H1 (cell line): Measurements from ENCODE around the gene OPN4.

DNA sequence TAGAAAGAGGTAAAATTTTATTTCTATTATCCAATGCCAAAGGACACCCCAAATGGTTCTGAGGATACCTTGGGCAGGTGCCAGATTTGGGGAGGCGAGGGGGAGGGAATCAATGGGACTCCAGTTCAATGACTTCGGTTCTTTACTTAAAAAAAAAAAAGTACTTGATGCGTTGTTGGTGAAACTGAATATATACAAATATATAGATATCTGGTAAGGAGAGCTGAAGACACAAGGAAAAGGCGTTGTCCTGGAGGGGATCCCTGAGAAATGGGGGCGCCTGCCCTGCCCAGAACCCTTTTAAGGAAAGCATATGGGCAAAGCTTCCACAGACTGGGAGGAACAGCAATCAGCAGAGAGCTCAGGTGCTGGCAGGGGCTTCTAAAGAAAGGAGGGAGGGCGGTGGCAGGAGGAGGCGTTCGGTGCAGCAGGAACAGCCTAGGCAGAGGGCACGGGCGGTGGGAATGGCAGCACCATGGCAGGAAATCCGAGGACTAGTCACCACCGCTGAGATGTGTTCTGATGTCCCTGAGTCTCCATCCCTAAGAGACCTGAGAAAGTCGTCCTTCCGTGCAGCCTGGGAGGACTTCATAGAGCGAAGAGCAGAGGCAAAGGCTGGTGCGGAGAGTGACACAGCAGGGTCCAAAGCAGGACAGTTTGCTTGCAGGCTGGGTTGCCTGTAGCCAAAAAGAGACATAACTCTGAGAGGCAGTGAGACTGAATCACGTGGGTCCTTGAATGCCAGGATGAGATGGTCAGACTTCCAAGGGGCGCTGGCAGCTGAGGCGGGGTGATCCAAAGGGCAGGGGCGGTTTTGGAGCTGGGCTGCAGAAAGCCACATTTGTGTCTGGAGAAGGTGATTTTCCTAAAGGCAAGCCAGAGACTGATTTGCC lies 35.6 kb upstream of the GRID1 start:
- RRBS = no CpG with 5 or more reads among the region's 20 CpGs
CAGE:
- cytosol, long polyA plus RNA = no peak
- long polyA plus RNA = no peak
- nucleus, long polyA plus RNA = no peak

DNA sequence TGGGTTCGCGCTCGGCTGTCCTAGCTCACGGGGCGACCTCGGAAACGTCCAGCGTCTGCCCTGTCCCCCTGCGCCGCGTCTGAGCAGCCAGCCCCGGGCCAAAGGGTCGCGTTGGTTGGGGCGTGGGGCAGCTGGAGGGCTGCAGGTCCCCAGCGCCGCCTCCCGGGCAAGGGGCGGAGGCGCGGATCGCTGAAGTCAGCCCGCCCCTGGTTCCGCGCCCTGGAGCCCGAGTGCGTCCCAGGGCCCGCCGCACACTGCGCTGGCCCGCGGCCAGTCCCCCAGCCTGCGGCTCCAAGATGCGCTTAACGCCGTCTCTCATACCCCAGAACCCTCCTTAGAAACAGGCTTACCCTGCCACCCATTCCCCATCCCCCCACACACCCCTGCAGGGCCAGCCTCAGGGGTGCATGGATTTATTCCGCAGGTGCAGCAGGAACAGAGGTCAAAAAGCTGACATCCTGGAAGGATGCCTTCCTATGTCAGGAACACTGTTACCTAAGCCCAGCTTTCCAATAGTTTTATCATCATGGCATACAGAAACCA lies 22.1 kb upstream of the OPN4 start:
- RRBS = under 1% methylated on average over 7 of the region's 37 CpGs
CAGE:
- cytosol, long polyA plus RNA = no peak
- long polyA plus RNA = no peak
- nucleus, long polyA plus RNA = no peak

DNA sequence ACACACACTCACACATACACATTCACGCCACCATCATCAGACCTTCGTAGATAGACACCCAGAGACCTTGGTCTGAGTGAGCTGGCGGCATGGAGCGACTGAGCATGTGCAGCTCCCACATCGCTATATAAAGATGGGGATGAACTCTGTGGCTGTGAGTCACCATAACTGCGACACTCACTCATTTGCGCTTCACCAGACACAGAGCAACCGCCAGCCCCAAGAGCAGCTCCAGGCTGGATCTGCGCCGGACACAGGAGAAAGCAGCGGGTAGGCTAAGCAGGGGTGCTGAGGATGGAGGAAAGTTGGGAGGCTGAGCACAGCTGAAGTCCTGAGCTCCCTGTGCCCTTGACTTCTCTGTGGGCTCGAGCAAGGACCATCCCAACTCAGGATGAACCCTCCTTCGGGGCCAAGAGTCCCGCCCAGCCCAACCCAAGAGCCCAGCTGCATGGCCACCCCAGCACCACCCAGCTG lies at the start of gene OPN4:
TSS of gene OPN4 (plus strand) at position 155 of the 474 bp plus-strand sequence.
- RRBS = no CpG with 5 or more reads among the region's 14 CpGs
CAGE:
- cytosol, long polyA plus RNA = no peak
- long polyA plus RNA = no peak
- nucleus, long polyA plus RNA = no peak

DNA sequence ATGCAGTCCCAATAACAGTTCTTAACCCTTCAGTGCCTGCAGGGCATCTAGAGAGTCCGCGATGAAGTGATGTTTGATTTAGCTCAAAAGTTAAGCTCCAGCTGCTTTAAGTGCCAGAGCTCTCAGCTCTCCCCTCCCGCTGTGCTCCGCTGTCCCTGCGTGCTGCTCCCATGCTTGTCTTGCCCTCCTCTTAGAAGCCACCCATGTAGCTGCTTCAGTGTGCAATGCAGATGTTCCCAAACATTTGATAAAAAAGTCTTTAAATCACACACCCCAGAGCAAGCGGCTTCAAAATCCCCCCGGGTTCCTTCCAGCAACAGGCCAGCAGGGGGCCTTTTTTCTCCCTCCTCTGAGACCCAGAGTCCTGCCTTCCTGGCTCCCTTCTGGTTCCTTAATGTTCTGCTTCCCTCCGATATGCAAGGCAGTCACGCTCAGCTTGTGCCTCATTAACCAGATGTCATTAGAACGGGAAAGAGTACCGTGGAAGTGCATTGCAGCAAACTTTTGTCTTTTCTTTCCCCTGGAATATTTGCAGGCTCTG lies 25.4 kb downstream of the LDB3 start:
- RRBS = no CpG with 5 or more reads among the region's 11 CpGs
CAGE:
- cytosol, long polyA plus RNA = no peak
- long polyA plus RNA = no peak
- nucleus, long polyA plus RNA = no peak

DNA sequence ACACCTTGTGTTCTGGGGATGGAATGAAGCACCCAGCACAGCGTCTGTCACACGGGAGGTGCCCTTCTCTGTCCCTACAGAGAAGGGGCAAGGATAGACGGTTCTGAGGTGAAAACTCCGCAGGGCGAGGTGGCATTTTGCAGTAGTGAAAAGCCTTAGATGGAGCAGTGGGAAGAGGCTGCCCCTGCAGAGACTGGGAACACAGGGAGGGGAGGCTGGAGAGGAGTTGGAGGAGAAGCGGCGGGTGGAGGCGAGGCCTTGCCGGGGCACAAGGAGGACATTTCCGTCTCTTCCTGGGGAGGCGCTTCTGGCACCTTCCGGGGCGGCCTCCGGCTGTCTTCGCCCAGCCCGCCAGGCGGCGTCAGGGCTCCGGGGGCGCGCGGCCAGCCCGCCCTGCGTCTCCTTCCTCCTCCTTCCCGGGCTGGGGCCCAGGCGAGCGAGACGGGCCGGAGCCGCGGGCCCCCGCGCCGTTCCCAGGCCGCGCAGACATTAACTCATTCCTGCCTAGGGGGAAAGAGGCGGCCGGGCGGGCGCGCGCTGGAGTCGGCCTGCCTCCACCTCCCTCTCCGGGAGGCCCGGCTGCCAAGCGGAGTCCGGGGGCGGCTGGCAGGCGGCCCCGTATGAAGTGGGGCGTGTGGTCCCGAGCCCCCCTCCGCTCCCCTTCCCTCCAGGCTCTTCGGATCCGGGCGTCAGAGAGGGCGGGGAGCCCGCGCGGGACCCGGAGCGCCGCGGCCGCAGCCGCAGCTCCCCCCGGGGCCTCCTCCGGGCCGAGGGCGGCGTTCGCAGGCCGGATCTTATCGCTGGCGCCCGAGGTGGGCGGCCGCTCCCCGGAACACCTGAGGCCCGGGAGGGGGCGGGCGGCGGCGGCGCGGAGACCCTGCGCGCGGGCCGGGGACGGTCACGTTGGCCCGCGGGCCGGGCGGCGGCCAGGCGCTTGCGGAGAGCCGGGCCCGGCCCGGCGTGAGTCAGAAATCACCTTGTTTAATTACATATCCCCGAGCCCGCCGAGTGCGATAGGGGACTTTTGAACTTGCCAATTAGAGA lies 42.9 kb downstream of the LDB3 start:
- RRBS = 1% methylated on average over 63 of the region's 107 CpGs
CAGE:
- cytosol, long polyA plus RNA = no peak
- long polyA plus RNA = no peak
- nucleus, long polyA plus RNA = no peak

DNA sequence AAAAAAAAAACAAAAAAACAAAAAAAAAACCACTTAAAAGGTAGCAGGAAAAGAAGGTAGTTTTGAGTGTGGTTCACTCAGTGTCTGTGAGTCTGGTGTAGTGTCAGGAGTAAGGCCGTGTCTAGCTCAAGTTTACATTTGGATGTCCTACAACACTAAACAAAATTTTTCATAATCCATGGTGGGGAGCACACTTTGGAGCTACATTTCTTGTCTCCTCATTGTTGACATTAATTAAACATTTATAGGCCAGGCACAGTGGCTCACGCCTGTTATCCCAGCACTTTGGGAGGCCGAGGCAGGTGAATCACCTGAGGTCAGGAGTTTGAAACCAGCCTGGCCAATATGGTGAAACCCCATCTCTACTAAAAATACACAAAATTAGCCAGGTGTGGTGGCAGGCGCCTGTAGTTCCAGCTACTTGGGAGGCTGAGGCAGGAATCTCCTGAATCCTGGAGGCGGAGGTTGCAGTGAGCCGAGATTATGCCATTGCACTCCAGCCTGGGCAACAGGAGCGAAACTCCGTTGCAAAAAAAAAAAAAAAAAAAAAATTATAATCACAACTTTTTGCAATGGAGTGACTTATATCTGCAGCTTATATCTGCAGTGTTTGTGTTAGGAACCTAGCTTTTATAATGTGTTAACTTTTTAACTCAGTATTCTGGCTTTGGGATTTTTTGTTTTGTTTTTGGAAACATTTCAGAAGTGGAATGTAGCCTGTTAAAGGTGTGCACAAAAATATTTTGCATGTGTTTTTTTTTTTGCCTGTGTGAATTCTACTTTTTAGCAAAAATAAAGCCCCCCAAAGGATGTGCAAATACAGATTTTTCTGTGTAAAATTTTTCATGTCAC lies 20.9 kb upstream of the BMPR1A start:
- RRBS = no CpG with 5 or more reads among the region's 8 CpGs
CAGE:
- cytosol, long polyA plus RNA = no peak
- long polyA plus RNA = no peak
- nucleus, long polyA plus RNA = no peak

DNA sequence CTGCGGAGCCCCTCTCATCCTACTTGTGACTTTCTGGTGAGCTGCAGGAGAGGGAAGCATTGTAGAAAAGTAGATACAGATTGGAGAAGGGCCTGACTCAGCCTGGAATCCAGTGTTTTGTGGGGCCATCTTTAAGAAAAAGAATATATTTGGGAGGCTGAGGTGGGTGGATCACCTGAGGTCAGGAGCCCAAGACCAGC lies 15.7 kb upstream of the BMPR1A start:
- RRBS = no CpG with 5 or more reads among the region's 1 CpG
CAGE:
- cytosol, long polyA plus RNA = no peak
- long polyA plus RNA = no peak
- nucleus, long polyA plus RNA = no peak

DNA sequence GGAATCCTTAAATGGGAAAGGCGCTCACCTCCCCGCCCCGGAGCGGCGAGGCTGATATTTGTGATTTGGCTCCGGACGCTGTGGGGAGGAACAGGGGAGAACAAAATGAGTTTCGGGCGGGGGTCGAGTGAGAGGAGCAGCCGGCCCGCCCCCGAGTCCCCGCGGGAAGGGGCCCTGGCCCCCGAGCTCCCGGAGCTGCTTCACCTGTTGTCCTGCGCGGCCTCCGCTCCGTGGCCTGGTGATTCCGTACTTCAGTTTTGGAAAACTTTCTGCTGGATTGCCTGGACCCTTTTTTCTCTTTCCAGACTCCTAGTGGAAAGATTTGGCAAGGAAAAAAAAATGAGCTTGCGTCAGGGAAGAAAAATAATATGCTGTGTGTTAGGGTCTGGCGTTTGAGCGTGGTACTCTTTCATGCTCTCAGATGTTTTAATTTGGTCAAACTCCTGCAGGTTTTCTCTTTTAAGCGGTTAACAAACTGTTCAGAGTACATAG lies 841 bp downstream of the BMPR1A start:
- RRBS = 1% methylated on average over 13 of the region's 26 CpGs
CAGE:
- cytosol, long polyA plus RNA = no peak
- long polyA plus RNA = no peak
- nucleus, long polyA plus RNA = no peak

GRCh38 chr10:86759024-86759770 lies 2.8 kb downstream of the BMPR1A start:
- RRBS = no CpG with 5 or more reads among the region's 4 CpGs
CAGE:
- cytosol, long polyA plus RNA = no peak
- long polyA plus RNA = no peak
- nucleus, long polyA plus RNA = no peak

- RRBS = no CpG with 5 or more reads among the region's 5 CpGs
CAGE:
- cytosol, long polyA plus RNA = no peak
- long polyA plus RNA = no peak
- nucleus, long polyA plus RNA = no peak
These were observed 3.7 kb downstream of the MMRN2 start for GRCh38 chr10:86953758-86954121.

DNA sequence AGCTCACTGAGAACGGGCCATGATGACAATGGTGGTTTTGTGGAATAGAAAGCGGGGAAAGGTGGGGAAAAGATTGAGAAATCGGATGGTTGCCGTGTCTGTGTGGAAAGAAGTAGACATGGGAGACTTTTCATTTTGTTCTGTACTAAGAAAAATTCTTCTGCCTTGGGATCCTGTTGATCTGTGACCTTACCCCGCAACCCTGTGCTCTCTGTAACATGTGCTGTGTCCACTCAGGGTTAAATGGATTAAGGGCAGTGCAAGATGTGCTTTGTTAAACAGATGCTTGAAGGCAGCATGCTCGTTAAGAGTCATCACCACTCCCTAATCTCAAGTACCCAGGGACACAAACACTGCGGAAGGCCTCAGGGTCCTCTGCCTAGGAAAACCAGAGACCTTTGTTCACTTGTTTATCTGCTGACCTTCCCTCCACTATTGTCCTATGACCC lies 13.2 kb downstream of the GLUD1 start:
- RRBS = no CpG with 5 or more reads among the region's 7 CpGs
CAGE:
- cytosol, long polyA plus RNA = no peak
- long polyA plus RNA = no peak
- nucleus, long polyA plus RNA = no peak

- RRBS = no CpG with 5 or more reads among the region's 1 CpG
CAGE:
- cytosol, long polyA plus RNA = no peak
- long polyA plus RNA = no peak
- nucleus, long polyA plus RNA = no peak
These were observed 12.6 kb downstream of the GLUD1 start for GRCh38 chr10:87081903-87082655.

GRCh38 chr10:87093354-87093811 lies 1.3 kb downstream of the GLUD1 start:
- RRBS = no CpG with 5 or more reads among the region's 7 CpGs
CAGE:
- cytosol, long polyA plus RNA = no peak
- long polyA plus RNA = no peak
- nucleus, long polyA plus RNA = no peak

DNA sequence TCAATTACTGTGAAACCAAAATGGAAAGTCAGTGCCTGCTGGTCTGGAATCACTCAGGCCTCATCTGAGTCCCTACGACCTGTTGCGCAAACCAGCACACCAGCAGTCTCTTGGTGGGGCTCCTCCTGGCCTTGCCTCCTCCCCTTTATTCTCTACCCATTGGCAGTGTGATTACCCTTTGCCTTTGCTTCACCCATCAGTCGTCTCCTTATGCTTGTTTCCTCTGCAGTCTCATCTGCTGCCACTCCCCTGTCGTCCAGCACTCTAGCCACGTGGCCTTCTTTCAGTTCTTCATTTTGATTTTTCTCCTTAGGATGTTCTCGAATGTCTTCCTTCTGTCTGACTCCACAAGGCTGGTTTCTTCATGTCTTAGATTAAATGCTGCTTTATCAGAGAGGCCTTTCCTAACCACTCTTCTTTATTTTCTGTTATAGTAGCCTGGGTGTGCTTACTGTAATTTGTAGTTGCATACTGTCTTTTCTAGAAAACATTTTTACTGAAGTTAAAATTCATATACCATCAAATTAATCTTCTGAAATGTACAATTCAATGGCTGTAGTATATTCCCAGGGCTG lies 40.7 kb upstream of the NUTM2A start:
- RRBS = no CpG with 5 or more reads among the region's 6 CpGs
CAGE:
- cytosol, long polyA plus RNA = no peak
- long polyA plus RNA = no peak
- nucleus, long polyA plus RNA = no peak

GRCh38 chr10:87557463-87558098 lies 52.9 kb downstream of the MINPP1 start:
- RRBS = no CpG with 5 or more reads among the region's 4 CpGs
CAGE:
- cytosol, long polyA plus RNA = no peak
- long polyA plus RNA = no peak
- nucleus, long polyA plus RNA = no peak

DNA sequence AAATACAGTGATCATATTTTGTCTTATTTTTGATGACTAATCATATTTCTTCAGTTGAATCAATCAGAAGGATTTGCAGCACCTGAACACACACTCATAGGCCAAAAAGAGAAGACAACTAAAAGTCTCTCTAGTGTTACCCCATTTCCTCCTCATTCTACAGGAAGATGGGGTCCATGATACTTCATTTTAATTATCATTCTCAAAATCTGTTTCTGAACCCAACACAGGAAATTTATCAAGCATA lies 8.7 kb upstream of the ATAD1 start:
CAGE:
- cytosol, long polyA plus RNA = no peak
- long polyA plus RNA = no peak
- nucleus, long polyA plus RNA = no peak

- RRBS = no CpG with 5 or more reads among the region's 6 CpGs
CAGE:
- cytosol, long polyA plus RNA = no peak
- long polyA plus RNA = no peak
- nucleus, long polyA plus RNA = no peak
These were observed 5.6 kb downstream of the PTEN start for GRCh38 chr10:87868975-87869436.

DNA sequence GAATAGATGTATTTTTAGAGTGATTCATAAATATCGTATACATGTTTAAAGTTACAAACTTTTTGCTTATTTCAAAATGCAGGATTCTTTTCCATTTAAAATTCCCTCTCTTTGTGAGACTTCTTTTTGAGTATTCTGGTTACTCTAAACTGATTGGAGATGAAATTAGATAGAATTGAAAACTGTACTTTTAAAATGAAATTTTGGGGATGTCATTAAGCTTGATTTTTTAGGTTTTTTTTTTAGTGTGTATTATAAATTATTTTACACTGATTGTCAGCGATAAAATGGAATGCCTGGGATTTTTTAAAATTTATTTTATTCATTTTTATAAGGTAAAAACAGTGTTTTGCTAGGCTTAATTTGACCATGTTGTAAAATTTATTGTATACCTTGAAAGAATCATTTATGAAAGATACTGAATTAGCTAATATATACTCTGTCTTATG lies 8.5 kb downstream of the PTEN start:
- RRBS = no CpG with 5 or more reads among the region's 2 CpGs
CAGE:
- cytosol, long polyA plus RNA = no peak
- long polyA plus RNA = no peak
- nucleus, long polyA plus RNA = no peak

DNA sequence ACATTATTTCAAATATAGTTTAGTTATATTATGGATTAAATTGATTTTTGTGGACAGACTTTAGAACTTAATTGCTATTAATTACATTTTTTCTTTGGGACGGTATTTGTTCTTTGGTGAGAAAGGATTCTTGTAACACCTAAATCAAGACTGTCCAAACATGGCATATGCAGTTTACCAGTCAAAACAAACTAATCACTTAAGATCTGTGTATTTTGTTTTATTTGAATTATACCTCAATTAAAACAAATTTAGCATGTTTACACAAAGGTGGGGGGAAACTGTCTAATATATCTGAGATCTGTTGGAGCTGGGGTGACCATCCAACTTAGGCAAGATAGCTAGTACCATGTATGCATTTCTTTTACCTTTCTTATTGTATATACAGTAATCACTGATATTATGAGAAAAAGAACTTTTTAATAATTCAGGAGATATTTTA lies 20.0 kb downstream of the PTEN start:
- RRBS = no CpG with 5 or more reads among the region's 1 CpG
CAGE:
- cytosol, long polyA plus RNA = no peak
- long polyA plus RNA = no peak
- nucleus, long polyA plus RNA = no peak

GRCh38 chr10:88017788-88018069 lies 154.3 kb downstream of the PTEN start:
- RRBS = no CpG with 5 or more reads among the region's 1 CpG
CAGE:
- cytosol, long polyA plus RNA = no peak
- long polyA plus RNA = no peak
- nucleus, long polyA plus RNA = no peak